Peripheral blood mononuclear cell (primary cell): ENCODE data around the gene MAL.

- PRO-cap, 8 experiments: no peak in any of the 8 experiments
Measured at GRCh38 chr2:88123692-88124931, 3.8 kb downstream of the FABP1 start.

DNA sequence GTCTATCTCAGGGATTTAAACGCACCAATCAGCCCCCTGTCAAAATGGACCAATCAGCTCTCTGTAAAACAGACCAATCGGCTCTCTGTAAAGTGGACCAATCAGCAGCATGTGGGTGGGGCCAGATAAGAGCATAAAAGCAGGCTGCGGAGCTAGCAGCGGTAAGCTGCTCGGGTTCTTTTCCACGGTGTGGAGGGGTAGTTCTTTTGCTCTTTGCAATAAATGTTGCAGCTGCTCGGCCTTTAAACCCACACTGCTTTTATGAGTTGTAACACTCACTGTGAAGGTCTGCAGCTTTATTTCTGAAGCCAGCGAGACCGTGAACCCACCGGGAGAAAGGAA lies 20.7 kb upstream of the TEX37 start:
- PRO-cap, 8 experiments: no peak in any of the 8 experiments

DNA sequence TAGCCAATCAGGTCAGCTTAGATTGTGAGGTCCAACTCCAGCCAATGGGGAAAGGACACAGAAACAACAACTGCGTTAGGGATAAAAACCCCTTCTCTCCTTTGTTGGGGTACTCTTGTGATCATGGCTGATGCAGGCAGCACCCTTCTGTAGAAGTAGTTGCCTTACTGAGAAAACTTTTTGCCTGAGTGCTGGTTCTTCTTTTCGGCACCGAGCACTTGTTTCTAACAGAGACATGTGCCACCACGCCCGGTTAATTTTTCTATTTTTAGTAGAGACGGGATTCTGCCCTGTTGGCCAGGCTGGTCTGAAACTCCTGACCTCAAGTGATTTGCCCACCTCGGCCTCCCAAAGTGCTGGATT lies 14.1 kb downstream of the TEX37 start:
- PRO-cap, 8 experiments: no peak in any of the 8 experiments

GRCh38 chr2:88579984-88580909 lies 47.0 kb downstream of the EIF2AK3 start:
- PRO-cap, 8 experiments: no peak in any of the 8 experiments

GRCh38 chr2:88581536-88582136 lies 45.6 kb downstream of the EIF2AK3 start:
- PRO-cap, 8 experiments: no peak in any of the 8 experiments

- PRO-cap, 8 experiments: peak in 2 of 8 experiments; most common minus-strand start chr2:88608809 (in 2)
Measured at GRCh38 chr2:88608300-88608907, 18.9 kb downstream of the EIF2AK3 start.

DNA sequence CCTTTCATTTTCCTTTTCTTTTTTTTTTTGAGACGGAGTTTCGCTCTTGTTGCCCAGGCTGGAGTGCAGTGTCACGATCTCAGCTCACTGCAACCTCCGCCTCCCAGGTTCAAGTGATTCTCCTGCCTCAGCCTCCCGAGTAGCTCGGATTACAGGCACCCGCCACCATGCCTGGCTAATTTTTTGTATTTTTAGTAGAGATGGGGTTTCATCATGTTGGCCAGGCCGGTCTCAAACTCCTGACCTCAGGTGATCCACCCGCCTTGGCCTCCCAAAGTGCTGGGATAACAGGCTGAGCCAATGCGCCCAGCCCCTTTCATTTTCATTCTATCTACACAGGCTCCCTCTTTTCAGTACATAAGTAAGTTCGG lies 3.3 kb downstream of the EIF2AK3 start:
- PRO-cap, 8 experiments: no peak in any of the 8 experiments

DNA sequence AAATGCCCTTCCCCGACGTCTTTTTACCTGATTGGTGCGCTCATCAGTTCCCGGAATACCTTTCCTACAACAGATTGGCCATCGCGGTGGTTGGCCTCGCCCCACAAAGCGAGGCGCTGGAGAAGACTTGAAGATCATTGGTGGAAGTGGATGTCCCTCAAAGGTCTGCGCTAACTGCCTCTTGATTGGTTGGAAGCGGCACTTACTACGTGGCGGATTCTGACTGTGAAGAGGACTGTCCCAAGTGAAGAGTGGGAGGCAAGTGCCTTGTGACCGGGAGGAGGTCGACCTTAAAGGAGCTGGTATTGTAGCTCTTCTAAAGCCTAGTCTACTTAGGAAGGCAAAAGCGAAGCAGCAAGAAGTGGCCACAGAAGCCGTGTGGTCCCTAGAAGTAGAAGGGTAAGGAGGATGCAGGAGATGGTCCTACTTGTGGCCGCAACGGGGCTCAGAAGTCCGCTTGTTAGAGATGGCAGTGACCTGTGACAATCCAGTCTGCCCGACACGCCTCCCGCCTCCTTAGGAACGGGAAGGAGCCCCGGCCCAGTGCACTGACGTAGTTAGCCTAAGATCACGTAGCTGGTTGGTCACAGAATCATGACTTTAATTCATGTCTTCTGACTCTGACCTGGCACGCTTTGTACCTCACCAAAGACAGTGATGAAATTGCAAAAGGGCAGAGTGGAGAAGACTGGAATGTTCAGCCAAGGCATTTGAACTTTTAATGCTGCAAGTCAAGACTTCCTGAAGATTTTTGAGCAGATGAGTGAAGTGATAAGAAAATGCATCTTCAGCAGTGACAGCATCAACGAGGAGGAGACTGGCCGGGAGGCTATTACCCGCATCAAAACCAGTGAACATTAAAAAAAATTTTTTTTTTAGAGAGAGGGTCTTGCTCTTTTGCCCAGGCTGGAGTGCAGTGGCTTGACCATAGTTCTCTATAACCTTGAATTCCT lies 674 bp upstream of the EIF2AK3 start:
- PRO-cap, 8 experiments: peak in 8 of 8 experiments; most common plus-strand start position 610 of the sequence (in 7); most common minus-strand start position 518 of the sequence (in 7)

DNA sequence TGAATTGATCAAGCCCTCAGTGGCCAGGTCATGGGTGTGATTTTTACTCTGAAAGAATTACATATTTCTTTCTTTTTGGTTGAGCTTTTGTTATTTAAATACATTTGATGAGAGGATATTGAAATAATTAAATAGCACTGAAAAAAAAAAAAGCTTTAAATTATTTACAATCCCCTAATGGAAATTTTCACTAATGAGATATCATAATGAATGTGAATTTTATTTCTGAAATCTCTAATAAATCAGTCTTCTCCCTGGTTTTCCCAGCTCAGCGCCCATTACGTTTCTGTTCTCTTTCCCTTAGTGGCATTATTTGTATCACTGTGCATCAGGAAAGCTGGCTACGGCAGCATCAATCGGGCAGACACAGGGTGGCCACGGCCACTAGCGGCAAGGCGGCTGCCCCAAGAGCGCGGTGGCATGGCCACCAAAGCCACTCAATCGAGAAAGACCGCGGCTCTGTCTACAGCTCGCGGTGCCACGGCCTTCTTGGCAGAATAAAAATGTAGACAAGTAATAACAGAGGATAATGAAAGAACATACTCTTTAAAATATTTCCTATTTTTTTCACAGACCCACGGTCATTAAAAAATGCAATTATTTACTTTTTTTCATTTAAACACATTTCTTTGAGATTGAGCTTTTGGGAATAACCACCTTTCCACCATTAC lies 167.9 kb downstream of the RPIA start:
- PRO-cap, 8 experiments: no peak in any of the 8 experiments

DNA sequence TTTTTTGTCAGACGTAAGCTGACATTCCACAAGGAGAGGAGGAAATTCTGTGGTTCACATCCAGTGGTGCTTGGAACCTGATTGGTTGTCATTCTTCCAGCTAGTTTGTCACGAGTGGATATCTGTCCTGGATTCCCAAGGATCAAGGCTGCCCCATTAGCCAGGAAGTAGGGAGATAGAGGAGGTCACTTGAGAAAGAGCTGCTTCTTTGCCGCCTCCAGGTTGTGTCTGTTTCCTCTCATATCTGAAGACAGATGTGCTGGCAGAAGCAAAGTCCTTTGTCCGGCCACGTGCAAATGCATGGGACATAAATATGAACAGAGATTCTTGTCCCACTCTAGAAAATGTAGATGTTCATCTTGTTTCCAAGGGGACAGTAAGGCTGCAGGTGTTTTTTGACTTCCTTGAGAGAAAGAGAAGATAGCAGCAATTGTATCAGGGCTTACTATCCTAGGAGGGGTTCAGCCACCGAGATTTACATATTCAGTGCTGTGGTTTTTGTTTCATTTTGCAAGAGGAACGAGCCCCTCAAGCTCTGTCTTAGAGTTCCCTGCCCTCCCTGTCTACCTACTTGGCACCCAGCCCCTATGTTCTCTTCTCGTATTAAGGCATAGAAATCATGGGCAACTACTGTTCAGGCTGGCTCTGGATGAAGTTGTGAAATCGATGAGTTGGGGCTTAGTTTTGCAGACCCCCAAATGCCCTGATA lies 174.5 kb downstream of the RPIA start:
- PRO-cap, 8 experiments: peak in 3 of 8 experiments; most common plus-strand start position 543 of the sequence (in 3); most common minus-strand start position 230 of the sequence (in 2)

DNA sequence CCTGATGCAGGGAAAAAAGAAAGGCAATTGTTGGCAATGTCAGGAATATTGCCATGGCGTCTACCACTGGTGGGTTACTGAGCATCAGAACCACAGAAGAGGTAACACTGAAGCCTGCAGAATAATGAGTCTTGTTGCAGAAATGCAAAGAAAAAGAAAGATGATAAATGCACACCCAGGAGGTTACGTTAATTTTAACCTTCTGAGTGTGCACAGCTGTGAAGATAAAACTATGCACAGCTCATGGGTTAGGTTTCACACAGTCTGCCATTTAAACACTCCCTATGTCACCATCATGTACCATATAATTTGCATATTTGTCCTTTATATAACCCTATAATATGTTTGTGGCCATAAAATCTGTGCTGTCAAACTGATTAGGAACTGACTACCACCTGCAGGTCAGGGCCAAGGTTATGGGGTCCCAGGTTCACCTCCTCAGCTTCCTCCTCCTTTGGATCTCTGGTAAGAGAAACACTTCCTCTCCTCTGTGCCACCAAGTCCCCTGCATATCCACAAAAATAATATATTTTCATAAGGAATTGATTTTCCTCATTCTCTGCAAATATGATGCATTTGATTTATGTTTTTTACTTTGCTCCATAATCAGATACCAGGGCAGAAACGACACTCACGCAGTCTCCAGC lies 205.5 kb downstream of the RPIA start:
- PRO-cap, 8 experiments: no peak in any of the 8 experiments

DNA sequence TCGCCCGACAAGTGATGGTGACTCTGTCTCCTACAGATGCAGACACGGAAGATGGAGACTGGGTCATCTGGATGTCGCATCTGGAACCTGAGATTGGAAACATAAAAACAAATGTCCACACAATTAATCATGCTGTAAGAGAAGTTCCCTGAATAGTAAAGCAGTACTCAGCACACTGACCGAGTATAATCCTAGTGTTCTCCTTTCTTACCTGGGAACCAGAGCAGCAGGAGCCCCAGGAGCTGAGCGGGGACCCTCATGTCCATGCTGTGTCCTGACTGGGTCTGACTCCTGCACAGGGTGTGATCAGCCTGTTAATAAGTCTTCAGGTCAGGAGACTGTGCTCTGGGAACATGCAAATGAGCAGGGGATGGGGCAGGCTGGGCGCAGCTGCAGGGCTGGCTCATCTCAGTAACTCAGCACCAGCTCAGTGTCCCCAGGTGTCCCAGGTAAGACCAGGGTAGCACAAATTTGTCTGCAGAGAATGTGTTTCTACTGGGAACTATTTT lies 349.0 kb downstream of the RPIA start:
- PRO-cap, 8 experiments: no peak in any of the 8 experiments

DNA sequence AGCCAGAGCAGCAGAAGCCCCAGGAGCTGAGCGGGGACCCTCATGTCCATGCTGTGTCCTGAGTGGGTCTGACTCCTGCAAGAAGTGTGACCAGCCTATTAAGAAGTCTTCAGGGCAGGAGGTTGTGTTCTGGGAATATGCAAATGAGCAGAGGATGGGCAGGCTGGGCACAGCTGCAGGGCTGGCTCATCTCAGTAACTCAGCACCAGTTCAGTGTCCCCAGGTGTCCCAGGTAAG lies 354.9 kb downstream of the RPIA start:
- PRO-cap, 8 experiments: no peak in any of the 8 experiments

DNA sequence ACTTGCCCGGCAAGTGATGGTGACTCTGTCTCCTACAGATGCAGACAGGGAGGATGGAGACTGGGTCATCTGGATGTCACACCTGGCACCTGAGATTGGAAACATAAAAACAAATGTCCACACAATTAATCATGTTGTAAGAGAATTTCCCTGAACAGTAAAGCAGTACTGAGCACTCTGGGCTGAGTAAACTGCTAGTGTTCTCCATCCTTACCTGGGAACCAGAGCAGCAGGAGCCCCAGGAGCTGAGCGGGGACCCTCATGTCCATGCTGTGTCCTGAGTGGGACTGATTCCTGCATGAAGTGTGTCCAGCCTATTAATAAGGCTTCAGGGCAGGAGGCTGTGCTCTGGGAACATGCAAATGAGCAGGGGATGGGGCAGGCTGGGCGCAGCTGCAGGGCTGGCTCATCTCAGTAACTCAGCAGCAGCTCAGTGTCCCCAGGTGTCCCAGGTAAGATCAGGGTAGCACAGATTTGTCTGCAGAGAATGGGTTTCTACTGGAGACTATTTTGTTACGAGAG lies 426.1 kb downstream of the RPIA start:
- PRO-cap, 8 experiments: no peak in any of the 8 experiments

DNA sequence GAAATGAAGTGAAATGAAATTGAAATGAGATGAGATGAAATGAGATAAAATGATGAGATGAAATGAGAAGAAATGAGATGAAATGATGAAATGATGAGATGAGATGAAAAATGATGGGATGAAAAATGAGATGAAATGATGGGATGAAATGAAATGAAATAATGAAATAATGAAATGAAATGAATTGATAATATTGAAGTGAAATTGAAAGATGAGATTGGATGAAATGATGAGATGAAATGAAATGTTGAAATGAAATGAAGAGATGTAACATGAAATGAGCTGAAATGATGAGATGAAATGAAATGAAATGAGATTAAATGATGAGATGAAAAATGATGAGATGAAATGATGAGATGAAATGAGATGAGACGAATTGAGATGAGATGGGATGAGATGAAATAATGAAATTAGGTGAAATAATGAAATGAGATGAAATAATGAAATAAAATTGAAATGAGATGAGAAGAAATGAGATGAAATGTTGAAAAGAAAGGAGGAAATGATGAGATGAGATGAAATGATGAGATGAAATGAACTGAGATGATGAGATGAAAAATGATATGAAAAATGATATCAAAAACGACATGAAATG lies 366.0 kb upstream of the AQP7B start:
- PRO-cap, 8 experiments: no peak in any of the 8 experiments

DNA sequence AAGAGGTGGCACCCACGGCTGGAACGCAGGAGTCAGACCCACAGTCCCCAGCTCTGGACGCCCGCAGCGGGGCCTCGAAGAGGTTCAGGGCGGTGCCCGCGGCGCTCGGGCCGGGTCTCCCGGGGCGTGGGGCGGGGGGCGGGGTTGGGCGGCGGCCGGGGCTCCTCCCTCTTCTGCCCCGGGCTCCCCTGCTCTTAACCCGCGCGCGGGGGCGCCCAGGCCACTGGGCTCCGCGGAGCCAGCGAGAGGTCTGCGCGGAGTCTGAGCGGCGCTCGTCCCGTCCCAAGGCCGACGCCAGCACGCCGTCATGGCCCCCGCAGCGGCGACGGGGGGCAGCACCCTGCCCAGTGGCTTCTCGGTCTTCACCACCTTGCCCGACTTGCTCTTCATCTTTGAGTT lies at the start of gene MAL:
Gene MAL, plus strand, starts transcription at position 223 of the 399 bp plus-strand sequence.
- PRO-cap, 8 experiments: peak in 8 of 8 experiments; most common plus-strand start position 223 of the sequence (in 8); most common minus-strand start position 76 of the sequence (in 2)

DNA sequence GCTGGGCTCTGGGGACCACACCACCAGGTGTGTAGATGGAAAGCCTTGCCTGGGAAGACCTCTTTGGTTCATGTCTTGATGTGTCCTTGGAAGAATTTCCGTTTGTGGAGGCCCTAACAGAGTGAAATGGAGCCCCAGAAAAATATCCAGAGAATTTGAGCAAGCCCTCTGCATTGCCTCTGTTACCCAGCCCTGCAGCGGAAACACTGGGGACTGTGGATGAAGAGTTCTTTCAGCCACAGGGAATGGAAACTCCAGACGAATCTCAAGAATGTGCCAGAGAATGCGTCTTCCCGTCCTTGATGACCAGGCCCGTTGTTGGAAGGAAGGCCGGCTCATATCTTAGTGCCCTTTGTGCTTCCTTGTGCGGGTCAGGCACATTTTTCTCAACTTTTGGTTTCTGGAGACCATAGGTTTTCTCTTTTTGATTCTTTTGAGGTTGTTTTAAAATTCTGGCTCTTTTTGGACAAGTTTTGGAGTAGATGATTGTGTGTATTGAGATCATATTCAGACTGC lies 15.5 kb downstream of the MAL start:
- PRO-cap, 8 experiments: no peak in any of the 8 experiments

DNA sequence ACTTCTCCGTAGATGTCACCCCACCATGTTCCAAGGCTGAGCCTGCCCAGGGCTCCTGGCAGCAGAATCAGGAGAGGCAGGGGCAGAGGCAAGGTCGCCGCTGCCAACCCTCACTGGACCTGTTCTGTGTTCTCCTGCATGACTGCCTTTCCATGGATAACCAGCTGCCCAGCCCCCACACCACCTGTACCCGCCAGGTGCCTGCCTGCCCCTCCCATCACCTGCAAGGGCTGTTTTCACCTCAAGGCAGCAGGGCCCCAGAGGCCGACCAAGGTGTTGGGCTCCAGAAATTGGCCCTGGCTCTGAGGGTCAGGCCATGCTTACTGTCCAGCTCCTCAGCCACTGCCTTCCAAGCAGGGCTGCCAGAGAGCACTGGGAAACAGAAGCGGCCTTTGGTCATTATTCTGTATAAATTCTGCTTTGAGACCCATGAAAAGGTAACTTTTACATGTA lies 22.7 kb downstream of the MAL start:
- PRO-cap, 8 experiments: peak in 8 of 8 experiments; most common plus-strand start position 94 of the sequence (in 8)

DNA sequence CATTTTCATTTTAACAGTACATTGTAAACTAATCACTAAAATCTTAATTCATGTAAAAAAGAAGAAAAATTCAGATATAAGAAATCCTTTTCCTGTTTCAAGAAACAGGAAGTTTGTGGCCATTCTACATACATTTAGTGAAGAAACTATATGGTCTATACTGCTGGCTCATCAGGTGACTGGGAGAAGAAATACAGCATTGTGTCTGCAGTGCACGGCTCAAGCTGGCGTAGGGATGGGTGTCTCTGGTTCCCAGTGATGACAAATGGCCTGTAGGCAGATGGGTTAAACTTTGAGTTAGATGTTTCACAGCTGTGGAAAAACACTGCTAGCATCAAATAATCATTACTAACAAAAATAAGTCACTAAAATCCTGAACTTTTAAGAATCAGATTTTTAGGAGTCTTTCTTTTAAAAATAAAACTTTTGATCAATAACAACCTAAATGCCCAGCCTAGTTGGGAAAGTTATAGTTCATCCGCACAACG lies 6.6 kb downstream of the MRPS5 start:
- PRO-cap, 8 experiments: no peak in any of the 8 experiments

GRCh38 chr2:95333686-95334493 lies 36.7 kb downstream of the KCNIP3 start:
- PRO-cap, 8 experiments: no peak in any of the 8 experiments